Thoracic aorta endothelial cell (primary cell): Measurements from ENCODE around the genes ZPBP and IKZF1.

DNA sequence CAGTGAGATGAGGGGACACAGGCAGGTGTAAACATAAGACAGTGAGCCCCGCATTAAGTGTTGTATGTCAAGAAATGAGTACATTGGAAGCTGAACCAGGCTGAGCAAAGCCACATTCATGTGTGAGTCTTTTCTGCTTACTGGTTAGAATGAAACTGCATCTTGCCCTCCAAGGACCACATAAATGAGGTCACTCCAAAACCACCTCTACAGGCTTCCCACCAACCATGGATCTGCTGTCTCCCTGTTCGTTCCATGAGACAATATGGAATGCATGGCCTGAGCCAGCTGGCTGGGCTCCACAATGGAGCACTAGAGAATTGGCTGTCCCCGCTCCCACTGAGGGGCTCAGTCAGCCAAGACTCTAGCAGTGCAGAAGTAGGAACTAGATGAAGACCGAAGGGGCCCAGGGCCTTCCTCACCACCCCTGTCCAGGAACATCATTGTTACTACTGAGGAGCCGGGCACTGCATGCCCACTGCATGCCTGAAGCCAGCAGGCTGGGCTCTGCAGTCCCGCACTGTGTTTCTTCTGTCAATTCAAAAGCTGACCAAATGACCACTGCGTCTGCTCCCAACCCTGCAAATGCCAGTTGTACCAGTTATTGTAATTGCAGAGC, 120.7 kb downstream of the TNS3 start:
- CAGE, long polyA plus RNA = no peak

GRCh38 chr7:47464976-47465513, 116.9 kb downstream of the TNS3 start:
- CAGE, long polyA plus RNA = no peak

GRCh38 chr7:47497239-47497908, 84.5 kb downstream of the TNS3 start:
- CAGE, long polyA plus RNA = no peak

DNA sequence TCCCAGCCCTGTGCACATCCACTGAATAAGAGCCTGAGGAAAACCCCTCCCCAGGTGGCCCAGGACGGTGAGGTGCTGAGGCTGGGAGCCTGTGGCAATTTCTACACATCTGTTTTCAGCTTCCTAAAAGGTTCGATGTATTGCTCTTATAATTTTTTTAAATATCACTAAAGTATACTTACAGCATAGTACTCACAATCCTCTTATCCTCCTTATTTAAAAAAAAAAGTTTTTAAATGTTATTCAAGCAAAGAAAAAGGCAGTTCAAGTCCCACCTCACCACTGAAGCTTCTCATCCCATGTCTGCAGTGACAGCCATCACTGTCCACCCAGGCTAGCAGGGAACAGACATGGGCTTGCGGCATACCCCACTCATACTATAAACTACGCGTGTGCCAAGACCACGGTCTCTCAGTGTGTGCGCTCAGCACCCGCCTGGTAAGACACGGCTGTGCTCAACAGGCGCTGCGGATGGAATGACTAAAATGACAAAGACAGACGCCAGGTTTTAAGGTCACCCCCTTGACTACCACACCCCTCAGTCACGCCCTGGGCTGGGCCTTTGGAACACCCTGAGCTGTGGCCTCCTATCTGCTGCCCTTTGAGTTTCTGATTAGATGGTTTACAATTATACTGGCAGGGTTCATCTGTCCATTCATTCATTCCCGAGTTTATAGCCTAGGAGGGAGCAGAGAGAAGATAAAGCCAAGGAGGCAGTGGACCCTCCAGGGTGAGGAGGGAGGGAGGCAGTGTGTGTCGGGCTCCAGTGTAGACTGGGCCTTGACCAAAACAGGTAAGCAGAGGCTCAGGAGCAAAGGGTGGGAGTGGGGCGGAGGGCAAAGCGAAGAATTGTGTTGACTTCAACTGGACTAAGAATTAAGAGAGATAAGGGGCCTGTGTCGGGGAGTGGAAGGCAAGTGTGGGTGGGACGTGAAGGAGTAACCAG, 35.2 kb downstream of the TNS3 start:
- CAGE, long polyA plus RNA = no peak

- CAGE, long polyA plus RNA = no peak
Measured at GRCh38 chr7:47583155-47583662, 1.3 kb upstream of the TNS3 start.

DNA sequence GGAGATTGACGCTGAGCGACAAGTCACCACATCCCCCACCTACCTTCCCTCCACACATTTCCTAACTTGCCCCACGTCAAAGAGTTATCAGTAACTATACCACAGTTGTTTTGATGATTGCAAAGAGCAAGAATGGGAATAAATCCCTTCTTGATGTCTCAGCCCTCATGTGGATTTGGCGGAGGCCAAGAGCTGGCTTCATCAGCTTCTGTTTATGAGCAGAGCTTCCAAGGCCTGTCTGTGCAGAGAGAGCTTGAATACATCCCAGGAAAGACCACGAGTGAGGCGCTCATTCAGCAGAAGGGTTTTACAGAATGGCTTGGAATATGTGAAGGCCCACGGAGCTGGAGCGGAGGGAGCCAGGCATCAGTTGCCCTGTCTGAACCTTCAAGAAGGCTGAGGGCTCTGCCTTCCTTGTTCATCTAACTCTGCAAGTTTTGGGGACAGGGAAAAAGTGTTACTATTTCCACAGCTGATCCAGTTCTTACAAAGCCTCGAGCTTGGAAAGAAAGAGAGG, 28.2 kb upstream of the TNS3 start:
- CAGE, long polyA plus RNA = no peak

DNA sequence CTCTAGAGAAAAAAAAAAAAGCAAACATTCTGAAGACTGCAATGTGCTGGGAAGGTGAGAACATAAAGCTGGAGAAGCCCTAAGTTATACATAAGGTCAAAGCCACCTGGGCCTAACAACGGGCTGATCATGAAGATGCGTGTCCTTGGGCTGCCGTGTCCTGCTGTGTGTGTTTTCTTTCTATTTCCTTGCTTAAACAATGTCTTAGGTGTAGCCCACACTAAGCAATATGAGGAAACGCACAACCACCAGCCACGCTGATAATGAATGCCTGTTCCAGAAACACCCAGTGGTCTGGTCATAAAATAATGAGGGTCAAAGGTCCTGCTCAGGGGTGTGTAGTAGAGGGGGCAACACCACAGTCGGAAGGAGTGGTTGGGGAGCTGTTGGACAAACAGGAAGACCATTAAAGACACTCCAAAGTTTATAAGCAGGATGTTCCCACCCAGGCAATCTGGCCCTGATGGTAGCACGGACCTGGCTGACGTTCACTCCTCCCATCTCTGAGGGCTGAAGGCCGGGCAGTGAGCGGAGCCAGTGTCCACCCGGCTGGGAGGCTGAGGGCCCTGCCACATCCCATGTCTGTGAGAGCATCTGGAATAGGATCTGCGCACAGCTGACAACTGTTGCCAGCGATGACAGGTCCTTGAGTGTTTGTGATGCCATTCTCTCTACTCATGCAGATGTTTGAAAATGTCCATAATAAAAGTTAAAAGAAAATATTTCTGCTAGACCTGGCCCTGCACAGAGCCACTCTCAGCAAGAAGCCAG, 7.8 kb downstream of the PKD1L1 start:
- CAGE, long polyA plus RNA = no peak

DNA sequence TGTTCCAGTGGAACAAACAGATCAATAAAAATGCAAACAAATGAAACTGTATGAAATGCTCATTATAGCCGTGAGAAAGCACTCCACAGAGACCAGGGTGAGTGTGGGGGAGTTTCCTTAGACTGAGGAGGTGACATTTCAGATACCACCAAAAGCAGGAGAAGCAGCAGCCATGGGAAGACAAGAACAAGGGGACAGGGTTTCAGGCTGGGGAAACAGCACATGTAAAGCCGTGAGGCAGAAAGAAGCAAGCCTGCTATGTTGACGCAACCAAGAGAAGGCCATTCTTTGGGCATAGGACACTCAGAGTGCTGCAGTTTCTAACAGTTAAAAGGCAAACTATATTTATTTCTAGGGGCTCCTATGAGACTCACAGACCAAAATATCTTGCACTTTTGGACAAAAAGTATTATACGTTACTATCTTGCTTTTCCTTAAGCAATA, 2.3 kb downstream of the HUS1 start:
- CAGE, long polyA plus RNA = no peak

GRCh38 chr7:48109085-48110125, 20.3 kb downstream of the UPP1 start:
- CAGE, long polyA plus RNA = no peak

- CAGE, long polyA plus RNA = no peak
Measured at GRCh38 chr7:50092861-50093413, at the start of gene ZPBP. TSS of gene ZPBP (minus strand) at chr7:50093246.

- CAGE, long polyA plus RNA = no peak
Measured at GRCh38 chr7:50204406-50205077, 100.0 kb upstream of the IKZF1 start.

GRCh38 chr7:50266756-50267434, 37.6 kb upstream of the IKZF1 start:
- CAGE, long polyA plus RNA = no peak

GRCh38 chr7:50303354-50303566, 1.3 kb upstream of the IKZF1 start:
- CAGE, long polyA plus RNA = no peak

- CAGE, long polyA plus RNA = no peak
Measured at GRCh38 chr7:50304384-50305372, at the start of gene IKZF1. TSS of gene IKZF1 (plus strand) at chr7:50304716.

DNA sequence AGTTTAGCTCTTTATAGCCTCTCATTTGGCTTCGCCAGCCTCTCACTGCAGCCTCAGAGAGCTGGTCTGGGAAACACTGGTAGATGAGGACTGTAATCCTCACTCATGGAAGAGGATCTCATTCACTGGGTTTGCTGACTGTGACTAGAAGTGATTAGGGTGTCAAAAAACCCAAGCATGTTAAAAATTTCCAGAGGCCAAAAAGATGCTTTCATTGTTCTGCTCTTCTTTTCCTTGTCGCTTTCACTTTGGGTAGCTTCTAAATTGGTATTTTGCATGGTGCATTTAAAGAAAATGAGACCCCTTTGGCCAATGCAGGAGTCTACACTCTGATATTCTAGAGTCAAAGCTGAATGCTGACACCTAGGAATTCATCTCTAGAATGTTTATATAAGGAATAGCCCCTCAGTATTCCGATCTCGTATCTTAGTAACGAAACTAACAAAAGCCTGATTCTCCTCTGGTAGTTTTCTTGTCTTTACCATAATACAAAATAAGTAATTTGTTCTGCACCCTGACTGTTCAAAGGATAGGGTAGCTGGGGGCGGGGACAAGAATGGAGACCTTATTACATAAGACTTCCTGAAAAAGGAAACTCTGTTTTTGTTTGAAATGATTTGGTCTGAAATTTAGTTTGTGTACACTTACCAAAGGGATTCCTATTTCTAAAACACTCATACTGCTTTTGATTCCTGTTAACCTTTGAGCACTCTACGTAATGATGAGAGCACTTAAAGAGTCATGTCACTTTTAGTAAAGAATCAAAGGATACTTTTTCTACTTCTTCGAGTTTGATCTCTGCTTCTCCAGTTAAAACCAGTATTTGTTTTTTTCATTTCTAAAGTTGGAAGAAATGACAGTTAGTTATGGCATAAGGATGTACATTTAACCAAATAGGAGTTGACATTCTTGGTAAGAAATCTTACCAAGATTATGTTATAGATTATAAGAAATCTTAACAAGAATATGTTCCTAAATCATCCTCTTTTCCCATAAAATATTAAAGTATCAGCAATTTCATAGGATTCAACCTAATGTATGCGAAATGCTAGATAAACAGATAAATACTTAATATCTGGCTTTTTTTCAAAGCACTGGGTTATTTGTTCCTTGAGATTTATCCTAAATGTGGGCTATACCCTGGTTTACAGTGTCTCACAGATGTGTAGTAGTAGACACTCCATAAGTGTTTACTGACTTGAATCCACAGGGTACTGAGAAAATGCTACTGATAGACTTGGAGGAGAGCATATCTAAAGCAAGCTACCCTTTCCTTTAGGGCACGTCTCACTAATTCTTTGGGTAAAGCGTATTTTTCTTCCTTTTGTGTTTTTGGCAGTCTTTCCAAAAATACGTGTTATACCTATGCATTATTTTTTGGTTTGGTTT, 17.3 kb downstream of the IKZF1 start:
- CAGE, long polyA plus RNA = no peak

DNA sequence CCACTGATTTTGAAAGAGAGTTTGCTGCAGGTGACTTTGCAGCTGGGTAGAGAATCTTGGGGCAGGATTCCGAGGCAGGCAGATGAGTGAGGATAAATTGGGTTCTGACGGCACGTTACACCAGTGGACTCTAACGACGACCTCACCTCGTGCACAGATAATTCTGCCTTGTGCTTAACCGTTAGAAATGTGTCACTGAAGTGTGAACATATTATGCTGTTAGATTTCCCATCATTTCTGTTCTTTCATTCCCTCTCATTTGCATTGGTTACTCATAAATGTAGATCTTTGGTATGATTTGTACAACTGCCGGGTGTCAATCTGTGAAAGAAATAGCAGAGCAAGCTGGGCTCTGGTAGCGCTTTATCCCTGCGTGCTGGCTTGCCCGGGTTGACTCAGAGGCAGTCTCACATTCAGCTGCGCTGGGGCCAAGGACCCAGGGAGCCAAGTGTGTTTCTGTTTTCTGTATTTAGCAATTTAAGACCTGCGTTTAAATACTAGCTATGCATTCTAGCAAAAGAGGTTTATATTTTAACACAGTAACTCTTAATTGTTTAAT, 46.0 kb downstream of the IKZF1 start:
- CAGE, long polyA plus RNA = no peak

DNA sequence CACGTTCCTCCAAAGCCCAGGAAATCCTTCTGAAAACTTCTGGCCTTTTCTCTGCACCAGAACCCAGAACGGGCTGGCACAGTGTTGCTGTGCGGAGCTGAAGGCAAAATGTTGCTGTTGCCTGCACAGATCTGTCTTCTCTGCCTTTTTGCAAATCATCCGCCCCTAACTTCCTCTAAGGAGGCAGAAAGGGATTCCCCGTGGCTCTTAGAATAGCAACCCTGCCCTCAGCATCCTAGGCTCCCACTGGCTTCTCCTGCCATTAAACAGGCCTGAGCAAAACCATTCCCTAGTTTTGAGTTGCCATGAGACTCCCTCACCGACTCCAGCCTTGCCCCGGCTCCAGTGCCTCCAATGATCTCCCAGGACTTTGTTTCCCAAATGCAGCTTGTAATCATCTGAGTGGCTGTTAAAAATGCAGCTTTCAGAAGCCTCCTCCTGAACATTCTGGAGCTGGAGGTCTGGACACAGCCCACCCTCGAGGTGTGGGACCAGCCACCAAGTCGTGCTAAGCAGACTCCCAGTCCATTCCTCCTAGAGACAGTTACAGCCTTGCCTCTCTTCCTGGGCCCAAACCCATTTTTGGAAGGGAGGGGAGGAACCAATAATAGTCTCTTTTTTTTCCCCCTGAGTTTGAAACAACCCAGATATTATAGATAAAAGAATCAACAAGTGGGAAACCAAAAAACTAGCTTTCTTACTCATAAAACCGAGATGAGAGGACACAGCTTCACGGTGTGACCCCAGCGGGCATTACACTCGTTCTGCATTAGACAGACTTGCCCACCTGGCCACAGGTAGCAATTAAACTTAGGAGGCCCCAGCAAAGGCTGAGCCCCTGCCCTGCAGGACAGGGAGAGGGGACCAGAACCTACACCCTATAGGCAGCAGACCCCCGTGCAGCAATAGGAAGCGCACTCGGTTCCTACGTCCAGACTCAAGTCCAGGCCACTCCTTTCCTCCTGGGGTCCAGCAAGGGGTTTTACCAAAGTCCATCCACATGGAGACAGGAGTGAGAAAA, 44.5 kb downstream of the FIGNL1 start:
- CAGE, long polyA plus RNA = no peak

GRCh38 chr7:50496961-50497375, 46.8 kb upstream of the FIGNL1 start:
- CAGE, long polyA plus RNA = no peak

DNA sequence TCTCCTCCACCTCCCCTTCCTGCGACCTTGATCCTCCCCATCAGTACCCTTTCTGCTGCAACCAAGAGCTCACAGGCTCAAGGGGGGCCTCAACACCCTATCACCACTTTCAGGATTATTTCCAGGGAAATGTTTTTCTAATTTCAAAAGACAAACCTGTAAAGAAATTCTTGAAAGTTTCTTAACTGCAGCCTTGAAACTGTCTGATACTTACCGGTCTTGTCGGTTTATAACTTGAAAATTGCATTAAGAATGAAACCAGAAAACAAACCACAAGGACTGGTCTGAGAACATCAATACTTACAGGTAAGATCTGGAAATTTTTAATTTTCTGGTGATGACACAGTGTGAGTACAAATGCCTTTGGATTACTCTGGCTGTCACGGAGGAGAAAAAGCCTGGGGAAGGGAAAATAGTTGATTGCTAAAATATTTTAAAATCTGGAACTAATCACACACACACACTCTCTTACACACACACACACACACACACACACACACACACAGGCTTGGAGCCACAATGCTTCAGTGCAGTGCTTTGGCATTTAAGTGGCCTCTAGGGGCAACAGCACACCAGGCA, 30.0 kb upstream of the DDC start:
- CAGE, long polyA plus RNA = no peak

GRCh38 chr7:50615101-50615802, 50.0 kb upstream of the DDC start:
- CAGE, long polyA plus RNA = no peak